ENCODE measurements around a stretch of chr12.

DNA sequence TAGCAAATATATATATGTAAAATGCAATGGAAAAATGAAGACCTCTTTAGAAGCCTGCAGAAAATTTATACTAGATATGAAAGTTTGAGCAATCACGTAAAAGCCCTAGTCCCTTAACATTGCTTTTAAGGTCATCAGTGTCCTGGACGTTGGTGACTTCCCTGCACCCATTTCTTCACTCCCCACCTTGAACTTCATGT is 15.8 kb upstream of the LRRK2 start:
- PRO-cap, 2 experiments: no peak in any of the 2 experiments

DNA sequence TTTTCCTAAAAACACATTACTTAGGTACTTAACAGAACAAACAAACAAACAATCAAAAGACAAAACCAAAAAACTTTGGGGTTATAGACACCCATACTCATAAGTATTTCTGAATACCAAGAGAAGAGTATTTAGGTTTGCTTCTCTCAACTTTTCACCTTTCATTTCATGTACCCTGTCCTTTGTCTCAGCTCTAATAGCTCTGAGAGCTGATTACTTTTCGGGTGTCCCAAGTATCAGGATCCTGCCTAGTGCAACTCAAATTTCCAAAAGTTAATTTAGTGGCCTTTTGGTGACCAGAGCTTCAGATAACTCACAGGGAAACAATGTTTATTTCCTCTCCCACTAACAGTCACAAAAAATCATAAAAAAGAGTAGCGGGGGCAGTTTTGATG is 826 bp upstream of the LRRK2 start:
- PRO-cap, 2 experiments: no peak in any of the 2 experiments

- PRO-cap, 2 experiments: no peak in any of the 2 experiments
Measured at GRCh38 chr12:40226250-40226662, 1.5 kb downstream of the LRRK2 start.

DNA sequence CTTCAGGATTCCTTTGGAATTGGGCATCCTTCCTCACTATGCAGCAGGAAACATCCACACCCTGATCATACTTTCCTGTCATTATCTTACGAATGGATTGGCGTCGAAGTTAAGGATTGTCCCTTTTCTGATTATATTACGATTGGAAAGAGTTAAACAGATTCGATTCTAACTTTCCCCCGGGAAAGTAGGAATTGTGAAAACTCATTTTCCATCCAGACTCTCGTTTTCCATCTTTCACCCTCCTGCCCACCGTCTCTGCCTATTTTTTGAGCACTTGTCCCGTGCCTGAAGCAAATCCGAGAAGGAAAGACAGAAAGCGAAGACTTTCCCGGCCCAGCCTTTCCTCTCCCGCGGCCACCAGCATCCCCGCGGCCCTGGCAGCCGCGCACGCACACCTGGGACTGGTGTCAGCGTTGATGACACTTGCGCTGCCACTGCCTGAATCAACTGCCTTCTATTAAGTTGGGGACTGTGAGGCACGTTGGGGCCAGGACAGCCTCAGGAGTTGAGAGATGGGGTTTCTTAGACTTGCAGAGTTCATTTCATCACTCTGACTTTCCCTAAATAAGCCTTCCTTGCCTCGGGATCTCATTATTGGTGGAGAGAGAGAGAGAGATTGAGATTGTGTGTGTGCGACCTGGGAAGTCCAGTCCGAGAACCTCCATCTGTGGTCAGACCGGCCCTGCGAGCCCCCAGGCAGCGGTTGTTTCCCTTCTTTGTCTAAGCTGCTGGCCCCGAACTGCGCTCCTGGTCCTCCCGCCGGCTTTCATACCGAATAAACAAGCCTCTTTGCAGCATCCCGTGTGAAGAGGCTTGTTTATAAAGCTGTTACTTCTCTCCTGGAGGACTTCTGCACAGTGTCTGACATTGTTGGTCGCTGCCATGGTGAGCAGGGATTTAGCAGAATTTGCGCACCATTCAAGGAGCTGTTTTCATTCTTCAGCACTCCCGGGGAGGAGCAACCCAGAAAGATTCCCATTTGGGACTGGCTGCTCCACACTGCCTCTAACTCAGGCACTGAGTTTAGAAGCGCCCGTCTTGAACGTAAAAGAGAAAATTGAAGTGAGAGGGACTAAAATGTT is 1.4 kb downstream of the PDZRN4 start:
- PRO-cap, 2 experiments: no peak in any of the 2 experiments

DNA sequence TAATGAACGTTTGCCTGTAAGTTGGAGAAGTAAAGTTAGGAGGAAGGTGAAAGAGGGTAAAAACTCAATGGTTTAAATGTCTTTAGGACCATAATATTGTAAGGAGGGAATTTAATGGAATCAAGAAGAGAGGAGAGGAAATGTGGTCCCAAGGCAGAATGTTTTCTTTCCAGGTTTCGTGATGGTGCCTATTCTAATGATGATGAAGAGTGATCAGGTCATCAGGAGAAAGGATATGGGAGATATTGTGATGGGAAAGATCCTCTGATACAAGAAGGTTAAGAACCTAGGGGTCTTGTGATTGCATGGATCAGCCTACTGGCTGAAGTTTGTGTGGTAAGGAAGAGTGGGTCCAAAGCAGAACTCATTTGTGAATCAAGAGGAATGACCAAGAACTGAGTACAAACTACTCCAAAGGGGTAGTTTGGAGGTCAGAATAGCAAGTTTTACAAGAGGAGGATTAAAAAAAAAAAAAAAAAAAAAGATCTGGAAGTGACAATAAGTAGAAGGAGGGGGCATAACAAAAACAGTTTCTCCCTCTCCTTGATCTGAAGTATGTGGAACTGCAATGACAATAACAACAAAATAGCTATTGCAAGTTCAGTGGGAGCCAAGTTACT is 144.3 kb downstream of the PDZRN4 start:
- PRO-cap, 2 experiments: no peak in any of the 2 experiments

DNA sequence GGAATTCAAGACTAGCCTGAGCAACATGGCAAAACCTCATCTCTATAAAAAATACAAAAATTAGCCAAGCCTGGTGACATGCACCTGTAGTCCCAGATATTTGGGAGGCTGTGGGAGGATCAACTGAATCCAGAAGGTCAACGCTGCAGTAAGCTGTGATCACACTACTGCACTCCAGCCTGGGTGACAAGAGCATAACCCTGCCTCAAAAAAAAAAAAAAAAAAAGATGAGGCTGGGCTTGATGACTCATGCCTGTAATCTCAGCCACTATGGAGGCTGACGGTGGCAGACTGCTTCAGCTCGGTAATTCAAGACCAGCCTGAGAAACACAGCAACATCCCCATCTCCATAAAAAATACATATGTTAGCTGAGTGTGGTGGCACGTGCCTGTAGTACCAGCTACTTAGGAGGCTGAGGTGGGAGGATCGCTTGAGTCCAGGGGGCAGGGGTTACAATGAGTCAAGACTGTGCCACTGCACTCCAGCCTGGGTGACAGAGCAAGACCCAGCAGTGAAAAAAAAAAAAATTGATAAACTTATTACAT is 50.5 kb downstream of the GXYLT1 start:
- PRO-cap, 2 experiments: no peak in any of the 2 experiments

DNA sequence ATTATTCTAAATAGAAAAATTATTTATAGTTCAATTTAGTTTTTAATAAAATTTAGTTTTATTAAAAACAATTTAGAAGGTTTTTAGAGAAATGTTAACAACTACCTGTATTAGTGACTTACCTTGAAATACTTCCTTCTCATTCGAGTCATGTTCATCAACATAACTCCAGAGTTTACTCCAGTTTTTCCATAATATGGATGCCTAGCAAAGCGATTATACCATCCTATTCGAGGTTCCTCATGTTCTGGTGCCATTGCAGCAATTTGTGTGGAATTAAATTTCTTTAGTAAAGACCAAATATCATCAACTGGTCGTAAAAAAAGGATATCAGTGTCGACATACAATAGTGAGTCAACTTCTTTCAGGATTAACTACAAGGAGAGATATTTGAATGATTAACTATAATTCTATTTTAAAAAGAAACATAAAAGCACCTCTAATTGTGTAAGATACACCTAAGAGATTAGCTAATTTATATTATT is 38.9 kb downstream of the GXYLT1 start:
- PRO-cap, 2 experiments: no peak in any of the 2 experiments

DNA sequence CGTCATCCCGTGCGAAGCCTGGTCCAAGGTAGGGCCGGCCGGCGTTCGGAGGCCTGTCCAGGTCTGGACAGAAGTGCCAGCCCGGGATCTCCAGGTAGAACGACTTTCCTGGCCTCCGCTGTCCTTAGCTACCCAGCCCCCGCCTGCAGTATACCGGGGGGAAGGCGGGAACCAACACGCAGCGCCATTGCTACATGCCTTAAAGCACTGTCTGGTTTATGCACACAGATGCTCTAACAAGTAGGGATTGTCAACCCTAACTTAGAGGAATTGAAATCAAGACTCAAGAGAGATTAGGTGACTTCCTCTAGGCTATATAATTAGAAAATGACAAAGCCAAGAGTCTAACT is 561 bp upstream of the YAF2 start:
- PRO-cap, 2 experiments: no peak in any of the 2 experiments

- PRO-cap, 2 experiments: no peak in any of the 2 experiments
Measured at GRCh38 chr12:42469244-42469758, 120.2 kb downstream of the PRICKLE1 start.

DNA sequence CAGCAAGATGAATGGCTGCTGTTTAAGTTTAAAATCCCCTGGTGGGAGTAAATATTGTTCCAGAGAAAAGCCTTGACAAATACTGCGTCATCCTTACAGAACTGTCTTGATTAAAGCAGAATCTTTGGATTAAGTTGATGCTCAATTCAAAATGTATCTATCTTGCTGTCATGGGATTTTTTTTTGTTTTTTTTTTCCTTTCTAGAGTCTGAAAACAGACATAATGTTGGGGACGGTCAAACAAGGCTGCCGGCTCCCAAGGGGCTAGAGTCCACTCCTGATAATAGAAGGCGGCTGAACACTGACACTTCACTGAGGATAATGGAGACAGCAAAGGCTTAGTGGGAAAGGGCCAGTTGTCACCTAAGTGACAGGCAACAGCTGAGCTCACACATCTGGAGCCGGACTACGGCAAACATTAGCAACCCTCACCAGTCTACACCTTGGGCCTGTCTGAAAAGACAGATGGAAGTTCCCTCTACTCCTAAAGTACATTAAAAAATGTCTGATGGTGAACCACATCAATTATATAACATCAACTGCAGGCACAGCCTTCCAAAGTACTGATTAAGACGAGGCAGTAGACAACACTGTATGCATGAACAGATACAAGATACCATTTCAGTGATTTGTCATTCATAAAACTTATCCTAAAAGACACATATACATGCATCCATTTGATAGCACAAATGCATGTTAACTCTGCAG is 1.6 kb downstream of the PRICKLE1 start:
- PRO-cap, 2 experiments: no peak in any of the 2 experiments

DNA sequence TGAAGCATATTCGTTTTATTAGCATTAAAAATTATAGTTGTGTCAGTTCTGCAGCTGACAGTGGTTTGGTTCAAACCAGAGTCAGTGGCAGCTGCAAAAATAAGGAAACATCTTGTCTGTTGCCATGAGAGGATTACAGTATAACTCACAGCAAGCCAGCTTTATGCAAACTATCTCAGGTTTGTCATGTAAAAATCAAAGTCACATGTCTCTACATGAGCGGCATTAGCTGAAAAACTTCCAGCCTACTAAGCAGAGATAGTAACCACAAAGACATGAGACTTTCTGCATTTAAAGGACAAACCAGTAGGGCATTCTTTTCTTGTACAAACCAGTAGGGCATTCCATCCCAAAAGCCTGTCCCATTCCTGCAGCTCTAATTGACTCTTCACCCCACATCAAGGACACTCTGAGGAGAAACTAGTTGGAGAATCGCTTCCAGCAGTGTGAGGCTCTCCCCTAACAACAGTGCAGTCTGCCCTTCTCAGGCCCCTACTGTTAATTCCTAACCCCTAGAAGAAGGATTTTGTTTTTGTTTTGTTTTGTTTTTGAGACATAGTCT is 279.7 kb downstream of the ADAMTS20 start:
- PRO-cap, 2 experiments: no peak in any of the 2 experiments

DNA sequence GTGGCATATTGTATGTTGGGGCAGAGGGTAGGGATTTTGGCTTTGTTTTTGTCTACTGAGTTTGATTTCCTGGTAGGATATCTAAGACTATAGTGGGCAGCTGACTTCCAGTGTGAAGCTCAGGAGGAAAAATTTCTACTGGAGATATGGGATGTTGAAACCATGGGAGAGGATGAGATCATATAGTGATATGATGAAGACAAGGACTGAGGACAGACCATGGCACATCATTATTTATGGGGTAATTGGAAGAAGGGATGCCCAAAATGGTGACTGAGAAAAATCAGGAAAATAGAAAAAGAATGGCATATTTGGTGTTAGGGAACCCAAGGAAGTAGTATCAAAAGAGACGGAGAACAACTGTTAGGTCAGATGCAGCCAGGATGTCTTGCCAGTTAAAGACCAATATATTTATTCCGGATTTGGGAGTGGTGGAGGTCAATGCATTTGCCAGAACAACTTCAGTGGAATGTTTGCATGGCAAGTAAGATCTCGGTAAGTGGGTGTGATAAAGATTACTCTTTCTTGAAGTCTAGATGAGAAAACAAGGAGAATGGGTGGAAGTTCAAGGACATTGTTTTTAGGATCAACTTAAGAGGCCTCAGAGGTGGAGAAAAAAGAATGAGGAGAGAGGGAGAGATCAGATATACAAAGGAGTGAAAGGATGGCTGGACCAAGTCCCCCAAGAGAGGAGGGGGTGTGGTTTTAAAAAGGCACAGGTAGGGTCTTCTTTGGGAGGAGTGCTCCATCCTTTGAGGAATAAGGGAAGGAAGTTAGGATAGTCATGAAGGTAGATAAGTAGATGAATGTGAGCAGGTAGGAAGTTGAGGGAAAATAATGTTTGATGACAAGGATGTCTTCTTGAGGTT is 100.7 kb downstream of the TMEM117 start:
- PRO-cap, 2 experiments: no peak in any of the 2 experiments

DNA sequence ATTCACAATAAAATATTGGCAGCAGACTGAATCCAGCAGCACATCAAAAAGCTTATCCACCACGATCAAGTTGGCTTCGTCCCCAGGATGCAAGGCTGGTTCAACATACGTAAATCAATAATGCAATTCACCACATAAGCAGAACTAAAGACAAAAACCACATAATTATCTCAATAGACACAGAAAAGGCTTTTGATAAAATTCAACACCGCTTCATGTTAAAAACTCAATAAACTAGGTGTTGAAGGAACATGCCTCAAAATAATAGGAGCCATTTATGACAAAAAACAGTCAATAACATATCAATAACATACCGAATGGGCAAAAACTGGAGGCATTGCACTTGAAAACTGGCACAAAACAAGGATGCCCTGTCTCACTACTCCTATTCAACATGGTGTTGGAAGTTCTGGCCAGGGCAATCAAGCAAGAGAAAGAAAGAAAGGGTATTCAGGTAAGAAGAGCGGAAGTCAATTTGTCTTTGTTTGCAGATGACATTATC is 119.0 kb downstream of the TMEM117 start:
- PRO-cap, 2 experiments: no peak in any of the 2 experiments

DNA sequence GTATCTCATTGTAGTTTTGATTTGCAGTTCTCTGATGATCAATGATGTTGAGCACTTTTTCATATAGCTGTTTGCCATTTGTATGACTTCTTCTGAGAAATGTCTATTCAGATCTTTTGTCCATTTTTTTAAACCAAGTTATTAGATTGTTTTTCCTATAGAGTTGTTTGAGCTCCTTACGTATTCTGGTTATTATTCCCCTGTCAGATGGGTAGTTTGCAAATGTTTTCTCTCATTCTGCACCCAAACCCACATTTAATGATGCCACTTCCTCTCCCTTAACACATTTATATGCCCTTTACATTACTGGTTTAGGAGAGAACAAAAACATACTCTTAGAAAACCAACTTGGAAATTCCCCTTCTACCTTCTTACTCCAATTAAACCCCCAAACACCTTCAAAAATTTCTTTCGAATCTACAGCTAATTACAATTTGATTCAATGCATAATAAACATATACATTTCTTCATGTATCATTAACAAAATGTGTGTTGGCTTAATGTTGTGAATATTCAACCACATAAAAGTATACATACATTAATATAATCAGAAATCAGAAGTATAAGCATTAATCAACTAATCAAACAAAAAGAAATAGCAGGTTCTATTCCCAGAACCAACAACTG is 48.0 kb downstream of the NELL2 start:
- PRO-cap, 2 experiments: no peak in any of the 2 experiments

DNA sequence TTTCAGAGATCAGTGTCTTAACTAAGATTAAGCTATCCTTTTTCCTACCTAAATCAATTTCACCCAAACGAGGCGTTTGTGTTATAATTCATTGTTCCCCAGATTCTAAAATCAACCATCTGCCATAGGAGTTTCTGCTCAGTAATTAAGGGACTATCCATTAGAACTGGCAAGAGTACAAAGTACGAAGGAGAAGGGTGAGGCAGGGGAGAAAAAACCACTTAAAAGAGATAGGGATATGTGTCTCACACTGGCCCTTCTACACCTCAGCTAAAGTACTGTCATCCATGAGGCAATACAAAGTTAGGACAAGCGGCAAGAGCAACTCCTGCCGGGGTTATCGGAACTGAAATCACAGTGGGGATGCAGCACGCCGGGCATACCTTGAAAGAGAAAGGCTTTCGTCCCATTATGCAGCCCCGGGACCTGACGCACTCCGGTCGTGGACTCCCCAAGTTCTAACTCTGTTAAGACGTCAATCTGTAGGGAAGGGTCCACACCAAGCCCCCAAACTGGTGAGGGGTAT is 1.2 kb downstream of the NELL2 start:
- PRO-cap, 2 experiments: no peak in any of the 2 experiments

- PRO-cap, 2 experiments: no peak in any of the 2 experiments
Measured at GRCh38 chr12:45235727-45236095, 19.8 kb downstream of the ANO6 start.

DNA sequence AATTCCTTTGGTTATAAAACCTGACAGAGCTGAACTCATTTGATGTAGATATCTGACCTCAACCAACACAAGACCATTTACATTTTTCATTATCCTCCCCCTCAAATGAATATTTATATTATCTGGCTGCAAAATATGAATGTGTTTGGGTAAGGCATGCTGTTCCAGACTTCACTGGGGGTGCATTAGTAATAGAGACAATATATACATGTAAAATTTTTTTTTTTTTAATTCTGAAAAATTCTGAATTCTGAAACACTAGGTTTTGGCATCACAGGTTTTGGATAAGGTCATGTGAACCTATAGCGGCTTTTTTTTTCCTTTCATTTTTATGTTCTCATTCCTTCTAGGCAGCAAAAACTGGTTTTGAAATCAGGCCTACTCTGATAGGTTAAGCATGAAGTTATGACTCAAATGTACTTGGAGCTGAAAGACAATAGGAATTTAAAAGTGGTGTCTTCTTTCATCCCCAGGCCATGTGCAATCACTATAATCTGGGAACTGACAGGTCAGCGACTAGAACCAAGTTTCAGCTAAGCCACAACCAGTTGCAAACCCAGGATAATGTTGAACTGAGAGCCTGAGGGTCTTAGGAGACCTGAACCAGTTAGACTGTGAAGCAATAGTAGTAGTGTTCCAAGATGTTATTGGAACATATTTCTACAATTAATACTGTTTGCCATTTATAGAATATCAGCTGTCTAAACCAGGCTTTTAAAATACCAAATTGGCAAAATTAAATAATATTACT is 74.2 kb downstream of the ANO6 start:
- PRO-cap, 2 experiments: no peak in any of the 2 experiments

- PRO-cap, 2 experiments: no peak in any of the 2 experiments
Measured at GRCh38 chr12:45732170-45732630, 2.7 kb downstream of the ARID2 start.

GRCh38 chr12:45936407-45937246 is 53.7 kb downstream of the SCAF11 start:
- PRO-cap, 2 experiments: no peak in any of the 2 experiments

DNA sequence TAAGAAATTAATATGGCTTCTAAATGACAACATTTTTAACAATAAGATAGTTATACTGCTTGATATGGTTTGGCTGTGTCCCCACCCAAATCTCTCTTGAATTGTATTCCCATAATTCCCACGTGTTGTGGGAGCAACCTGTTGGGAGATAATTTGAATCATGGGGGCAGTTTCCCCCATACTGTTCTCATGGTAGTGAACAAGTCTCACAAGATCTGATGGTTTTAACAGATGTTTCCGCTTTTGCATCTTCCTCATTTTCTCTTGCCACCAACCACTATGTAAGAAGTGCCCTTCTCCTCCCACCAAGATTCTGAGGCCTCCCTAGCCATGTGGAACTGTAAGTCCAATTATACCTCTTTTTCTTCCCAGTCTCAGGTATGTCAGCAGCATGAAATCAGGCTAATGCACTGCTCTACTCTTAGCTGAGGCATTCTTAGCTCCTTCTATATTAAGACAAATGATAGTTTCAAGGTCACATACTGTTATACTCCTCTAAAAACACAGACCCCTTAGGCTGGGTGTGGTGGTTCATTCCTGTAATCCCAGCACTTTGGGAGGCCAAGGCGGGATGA is 3.7 kb downstream of the SCAF11 start:
- PRO-cap, 2 experiments: no peak in any of the 2 experiments